Ureter (tissue), 1 donor: ENCODE measurements around the gene CCDC187.

GRCh38 chr9:136115302-136115731 is 3.4 kb downstream of the TMEM250 start:
- PRO-cap: no peak

DNA sequence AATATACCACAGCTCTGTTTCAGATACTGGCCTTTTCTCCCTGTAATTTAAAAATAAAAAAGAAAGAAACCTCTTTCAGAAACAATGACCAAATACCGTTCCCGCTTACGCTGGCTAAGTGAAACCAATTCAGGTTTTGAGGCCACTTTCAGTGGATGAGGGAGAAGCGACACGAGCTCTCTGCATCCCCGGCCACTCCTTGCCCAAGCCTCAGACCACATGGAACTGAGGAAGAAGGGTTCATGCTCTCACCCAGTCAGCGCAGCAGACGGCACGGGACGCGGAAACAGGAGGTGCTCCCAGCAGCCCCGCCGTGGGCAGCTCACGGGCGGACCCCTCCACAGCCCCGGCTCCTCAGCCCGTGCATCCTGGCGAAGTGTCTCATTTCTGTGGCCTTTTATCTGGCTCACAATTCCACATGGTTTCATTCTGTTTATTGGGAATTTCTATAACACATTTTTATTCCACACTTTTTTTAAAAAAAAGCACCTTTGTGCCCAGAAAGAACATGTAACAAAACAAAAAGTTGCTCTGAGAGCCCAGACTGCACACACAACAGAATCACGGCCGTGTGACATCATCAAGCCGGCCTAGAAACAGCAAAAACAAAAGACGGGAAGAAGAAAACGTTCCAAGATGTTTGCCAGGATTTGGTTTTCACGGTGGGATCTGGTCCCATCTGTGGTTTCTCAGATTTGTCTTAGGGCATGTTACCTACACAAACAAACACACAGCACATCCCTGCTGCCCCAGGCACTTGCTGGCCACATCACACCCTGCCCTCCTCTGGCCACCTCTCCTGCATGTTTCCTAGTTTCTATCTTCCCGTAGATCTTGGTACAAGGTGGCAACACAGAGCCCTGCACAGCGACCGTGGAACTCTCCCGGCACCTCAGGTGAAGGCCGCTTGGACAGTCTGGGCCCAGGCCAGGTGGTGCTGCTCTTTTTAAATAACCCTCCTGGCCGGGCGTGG is 16.3 kb downstream of the QSOX2 start:
- PRO-cap: no peak

GRCh38 chr9:136297029-136297908 is 6.6 kb downstream of the CCDC187 start:
- PRO-cap: no peak

GRCh38 chr9:136303990-136304592 is at the start of gene CCDC187:
CCDC187 (minus strand) TSS chr9:136304094.
- PRO-cap: no peak

DNA sequence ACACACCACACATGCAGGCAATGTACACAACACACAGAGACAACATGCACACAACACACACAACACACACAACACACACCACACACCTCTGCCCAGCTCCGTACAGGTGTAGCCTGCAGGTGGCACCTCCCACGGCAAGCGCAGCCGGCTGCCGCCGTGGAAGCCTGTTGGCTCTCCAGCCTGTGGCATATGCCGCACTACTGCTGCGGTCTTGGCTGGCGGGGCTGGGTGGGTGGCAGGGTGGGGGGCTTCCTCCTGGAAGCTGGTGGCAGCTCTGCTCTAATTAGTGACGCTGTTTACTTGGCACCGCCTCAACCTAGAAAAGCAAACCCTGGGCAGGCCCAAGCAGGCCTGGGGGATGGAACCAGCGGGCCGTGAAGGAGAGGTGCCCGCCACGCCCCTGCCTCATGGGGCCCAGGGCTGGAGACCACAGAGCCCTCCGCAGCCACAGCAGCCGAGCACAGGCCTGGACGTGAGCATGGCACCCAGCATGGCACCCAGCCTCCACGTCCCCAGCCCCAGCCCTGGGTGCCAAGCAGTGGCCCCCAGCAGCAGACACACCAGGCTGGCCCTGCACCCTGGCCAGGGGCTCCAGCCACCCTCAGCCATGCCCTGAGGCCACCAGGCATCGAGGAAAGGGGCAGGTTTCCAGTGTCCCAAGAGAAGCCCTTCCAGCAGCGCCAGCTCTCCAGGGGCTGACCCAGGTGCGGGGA is 5.2 kb upstream of the CCDC187 start:
- PRO-cap: no peak

- PRO-cap: no peak
These were observed 1.2 kb upstream of the GPSM1 start for GRCh38 chr9:136325897-136326747.

GRCh38 chr9:136343719-136344248 is 16.4 kb downstream of the GPSM1 start:
- PRO-cap: no peak

DNA sequence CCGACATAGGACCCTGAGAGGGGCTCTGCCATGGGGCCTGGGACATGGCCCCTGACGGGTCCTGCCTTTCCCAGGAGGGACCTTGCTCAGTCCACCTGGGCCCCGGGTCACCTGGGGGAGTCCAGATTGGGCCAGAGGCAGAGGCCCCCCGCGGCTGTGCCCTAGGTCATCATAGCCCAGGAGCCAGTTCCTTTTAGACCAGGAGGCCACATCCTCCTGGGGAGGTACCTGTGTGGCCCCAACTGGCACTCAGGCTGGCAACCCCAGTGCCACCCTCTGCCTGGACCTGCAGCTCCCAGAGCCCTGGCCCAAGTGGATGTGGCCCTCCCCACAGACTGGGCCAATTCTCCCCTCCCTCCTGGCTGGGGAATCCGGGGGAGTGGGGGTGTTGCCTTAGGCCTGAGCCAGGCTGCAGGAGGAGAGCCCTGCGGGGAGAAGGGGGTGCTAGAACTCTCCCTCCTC is 9.9 kb downstream of the DNLZ start:
- PRO-cap: no peak

GRCh38 chr9:136441510-136442595 is 2.2 kb upstream of the INPP5E start:
- PRO-cap: no peak

- PRO-cap: no peak
These were observed 2.1 kb upstream of the SEC16A start for GRCh38 chr9:136484988-136485337.

- PRO-cap: no peak
These were observed 17.7 kb upstream of the SEC16A start for GRCh38 chr9:136500576-136500945.

DNA sequence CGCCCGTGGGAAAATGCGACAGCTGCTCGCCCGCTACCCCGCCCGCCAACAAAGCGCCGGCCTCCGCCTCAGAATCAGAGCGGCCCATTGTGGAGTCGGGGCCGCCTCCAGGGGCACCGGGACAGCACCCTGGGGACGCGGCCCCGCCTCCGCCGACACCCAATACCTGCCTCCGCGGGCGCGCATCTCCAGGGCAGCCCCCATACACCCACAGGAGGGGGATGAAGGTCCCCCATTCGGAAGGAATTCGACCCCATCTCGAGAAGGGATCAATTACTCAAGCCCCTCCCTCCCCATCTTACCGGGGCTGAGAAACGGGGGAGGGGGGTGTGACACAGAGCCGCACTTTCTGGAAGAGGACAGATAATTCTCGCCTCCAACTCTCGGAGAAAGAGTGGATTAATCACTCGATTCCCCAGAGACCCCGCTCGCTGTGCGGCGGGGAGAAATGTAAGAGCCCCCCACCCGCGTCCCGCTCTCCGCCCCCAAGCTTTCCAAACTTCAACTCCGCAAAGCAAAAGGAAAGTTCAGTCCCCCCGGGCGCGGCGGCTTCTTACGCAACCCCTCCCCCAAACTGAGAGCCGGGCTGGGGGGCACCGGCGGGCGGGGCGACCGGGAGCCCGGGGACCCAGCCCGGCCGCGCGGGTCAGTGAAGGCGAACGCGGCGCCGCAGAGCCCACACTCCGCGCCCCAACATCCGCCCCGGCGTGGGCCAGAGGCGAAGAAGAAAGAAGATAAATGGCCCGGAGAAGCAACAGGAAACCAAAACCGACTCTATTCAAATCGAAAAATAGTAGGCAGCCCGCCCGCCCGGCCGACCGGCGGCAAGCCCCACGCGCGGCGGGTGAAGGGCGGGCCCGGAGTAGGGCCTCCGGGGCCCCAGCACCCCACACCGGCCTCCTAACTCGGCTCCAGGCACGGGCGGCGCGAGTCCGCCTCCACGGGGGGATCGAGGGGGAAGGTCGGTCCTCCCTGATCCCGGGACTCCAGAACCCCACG is 959 bp downstream of the NOTCH1 start:
- PRO-cap: no peak

GRCh38 chr9:136564357-136565181 is 18.7 kb upstream of the NOTCH1 start:
- PRO-cap: no peak

GRCh38 chr9:136588092-136588605 is 42.3 kb upstream of the NOTCH1 start:
- PRO-cap: no peak

DNA sequence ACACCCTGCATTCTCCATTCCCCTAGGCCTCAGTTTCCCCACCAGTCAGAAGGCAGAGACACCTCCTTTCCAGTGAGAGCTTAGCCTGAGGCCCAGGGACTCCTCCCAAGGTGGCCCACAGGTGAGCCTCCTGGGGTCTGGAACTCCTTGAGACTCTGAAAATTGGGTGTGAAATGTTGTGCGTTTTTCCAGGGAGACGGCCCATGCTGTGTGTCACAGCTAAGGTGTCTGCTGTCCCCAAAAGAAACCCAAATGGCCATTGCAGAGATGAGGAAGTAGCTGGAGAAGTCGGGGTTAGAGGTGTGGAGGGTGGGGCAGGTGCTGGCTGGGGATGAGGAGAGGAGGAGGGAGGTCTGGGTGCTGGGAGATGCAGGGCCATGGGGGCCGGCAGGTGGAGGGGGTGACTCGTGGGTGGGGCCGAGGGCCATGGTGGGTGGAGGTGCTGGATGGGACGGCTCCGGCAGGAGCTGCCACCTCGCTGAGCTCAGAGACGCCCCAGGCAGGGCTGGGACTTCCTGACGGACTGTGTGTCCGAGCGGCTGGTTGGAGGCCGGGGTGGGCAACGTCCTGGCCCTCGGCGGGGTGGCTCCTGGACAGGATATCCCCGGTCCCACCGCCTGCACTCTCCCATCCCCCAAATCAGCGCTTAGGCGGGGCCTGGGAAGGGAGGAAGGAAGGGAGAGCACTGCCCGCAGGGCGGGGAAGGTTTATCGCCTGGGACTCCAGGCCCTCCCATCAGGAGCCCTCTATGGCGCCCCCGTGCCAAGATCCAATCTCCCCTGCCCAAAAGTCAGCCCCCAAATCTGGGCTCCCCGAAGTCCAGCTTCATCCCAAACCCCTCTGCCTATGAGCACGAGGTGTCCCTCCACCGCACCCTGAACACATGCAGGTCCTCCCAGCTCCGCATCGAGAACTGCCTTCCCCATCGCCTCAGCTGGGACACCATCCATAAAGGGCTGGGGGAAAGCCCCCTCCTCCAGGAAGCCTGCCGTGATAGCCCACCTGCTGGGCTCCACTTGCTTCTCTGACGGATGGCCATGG is 58.1 kb upstream of the NOTCH1 start:
- PRO-cap: no peak

DNA sequence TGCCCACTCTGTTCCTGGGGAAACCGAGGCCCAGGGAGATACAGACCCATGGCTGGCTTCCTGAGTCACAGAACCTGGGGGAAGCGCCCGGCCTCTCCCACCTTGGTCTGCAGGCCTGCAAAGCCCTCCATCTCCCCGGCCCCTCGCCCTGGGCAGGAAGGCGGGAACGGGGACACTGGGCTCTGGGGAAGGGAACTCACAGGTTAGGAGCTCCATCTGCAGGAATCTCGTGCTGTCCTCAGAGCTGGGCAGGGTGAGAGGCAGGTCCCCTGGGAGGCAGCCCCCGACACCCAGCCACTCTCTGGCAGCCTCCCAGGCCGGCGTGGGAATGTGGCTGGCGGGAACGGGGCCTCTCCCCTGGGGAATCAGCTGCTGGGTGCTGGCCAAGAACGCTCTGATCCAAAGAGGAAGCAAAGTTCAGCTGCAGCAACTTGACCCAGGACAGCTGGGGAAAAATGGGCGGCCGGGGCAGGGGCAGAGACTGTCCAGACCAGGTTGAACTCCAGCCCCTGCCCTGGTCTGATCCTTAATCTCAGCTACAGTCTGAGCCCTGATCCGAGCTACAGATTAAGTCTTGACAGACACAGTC is 37.6 kb upstream of the EGFL7 start:
- PRO-cap: no peak

DNA sequence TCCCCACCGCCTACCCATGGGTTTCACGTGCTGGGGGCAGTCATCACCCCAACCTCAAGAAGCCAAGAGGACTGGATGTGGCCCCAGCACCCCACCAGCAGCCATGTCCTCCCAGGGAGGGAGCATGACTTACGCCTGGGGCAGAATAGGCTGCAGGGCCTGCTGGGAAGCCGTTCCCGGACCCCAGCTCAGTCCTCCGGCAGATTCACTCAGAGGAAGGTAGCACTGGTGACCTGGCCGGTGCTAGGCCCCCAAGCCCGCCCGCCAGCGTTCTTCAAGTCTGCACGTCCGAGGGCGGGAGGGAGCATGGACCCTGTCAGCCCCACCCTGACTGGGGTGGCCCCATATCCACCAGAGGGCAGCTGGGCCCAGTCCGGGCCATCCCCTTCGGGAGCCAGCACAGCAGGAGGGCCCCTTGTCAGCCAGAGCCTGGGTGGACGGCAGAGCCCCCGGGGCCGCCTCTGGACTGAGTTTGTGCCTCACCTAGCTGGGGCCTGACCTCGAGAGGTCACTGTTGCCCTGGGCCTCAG is 16.9 kb upstream of the EGFL7 start:
- PRO-cap: no peak

DNA sequence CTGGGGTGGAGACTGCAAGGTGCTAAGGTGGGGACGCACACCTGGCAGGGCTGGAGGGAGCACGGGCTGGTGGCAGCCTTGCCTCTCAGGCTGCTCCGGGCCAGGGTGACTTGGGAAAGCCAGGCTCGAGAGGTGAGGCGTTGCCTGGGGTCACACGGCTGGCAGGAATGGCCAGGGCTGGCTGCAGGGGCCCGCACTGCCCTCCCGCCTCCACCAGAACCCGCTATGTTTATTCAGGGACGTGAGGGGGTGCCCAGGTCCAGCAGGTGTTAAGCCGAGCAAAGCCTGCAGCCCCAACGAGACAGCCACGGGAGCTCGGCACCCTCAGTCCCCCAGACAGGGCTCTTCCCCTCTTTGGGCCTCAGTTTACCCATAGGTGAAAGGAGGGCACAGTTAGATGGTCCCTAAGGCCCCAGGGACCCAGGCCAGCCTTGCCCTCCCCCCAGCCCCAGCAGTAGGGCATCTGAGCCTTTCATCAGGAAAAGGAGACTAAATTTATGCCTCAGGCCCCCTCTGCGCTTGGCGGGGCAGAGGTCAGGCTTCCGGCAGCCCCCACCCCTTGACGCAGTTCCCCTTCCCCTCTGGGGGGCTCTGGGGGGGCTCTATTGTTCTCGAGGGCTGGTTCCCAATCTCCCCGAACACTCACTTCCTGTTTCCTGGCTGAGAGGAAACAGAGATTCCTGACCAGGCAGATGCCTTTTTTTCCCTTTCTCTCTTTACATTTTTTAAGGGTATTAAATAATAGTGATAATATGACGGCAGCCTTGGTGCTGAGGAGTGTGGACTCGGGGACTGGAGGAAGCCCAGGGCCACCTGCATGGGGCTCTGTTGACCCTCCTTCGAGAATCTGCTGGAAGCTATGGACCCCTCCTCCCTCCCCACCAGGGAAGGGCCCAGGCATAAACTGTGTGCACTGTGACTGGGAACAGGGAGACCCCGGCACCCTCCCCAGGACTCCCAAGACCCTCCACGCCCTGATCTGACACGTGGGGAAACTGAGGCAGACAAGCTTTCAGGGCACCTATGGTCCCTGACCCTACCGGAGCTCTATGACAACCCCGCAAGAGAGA is 6.9 kb upstream of the EGFL7 start:
- PRO-cap: no peak

DNA sequence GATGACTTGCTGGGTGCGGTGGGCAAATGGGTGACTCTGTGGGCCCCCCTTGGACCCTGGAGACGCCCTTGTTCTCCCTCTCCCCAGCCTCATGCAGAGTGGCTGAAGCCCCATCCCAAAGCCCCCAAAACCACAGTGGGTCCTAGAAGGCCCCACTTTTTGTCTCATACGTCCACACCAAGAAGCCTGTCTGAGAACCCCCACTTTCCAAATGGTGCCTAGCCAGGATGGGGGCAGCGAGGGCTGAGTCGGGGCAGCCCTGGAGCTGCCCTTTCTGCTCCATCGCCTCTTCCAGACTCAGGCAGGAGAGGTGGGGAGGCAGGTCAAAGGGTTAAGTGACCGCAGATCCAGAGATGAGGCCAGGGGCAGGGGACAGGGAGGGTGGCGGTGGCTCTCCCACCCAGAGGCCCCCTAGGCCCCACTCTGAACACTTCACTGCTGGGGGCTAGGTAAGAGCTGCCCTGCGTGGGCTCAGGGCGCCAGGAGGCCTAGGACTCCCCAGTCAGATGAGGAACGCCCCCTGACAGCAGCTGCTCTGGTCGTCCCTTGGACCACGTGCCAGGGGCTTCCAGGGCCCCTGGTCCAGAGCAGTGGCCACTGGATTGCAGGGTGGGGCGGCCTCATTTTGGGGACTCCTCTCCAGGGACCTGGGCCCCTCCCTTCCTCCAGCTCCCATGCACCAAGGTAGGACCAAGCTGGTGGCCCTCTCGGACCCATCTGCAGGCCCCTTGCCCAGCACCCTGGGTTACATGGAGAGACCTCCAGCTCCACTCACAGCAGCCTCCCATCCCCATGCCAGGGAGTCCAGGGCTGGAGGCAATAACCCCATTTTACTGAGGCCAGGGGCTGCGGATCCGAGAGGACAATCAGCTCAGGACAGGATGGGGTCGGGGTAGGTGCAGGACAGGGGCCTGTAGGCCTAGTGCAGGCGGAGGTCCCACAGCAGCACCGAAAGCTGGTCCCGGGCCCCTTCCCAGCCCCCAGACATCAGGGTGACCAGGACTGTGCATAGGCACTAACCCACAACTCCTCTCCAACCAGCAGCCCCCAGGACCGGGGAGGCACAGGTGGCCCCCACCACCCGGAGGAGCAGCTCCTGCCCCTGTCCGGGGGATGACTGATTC is 1.3 kb downstream of the EGFL7 start:
- PRO-cap: no peak

GRCh38 chr9:136680959-136681634 is 6.2 kb downstream of the AGPAT2 start:
- PRO-cap: no peak